Uterus (tissue), 7 donors: ENCODE results near the genes ABCC2, ERLIN1 and SCD.

DNA sequence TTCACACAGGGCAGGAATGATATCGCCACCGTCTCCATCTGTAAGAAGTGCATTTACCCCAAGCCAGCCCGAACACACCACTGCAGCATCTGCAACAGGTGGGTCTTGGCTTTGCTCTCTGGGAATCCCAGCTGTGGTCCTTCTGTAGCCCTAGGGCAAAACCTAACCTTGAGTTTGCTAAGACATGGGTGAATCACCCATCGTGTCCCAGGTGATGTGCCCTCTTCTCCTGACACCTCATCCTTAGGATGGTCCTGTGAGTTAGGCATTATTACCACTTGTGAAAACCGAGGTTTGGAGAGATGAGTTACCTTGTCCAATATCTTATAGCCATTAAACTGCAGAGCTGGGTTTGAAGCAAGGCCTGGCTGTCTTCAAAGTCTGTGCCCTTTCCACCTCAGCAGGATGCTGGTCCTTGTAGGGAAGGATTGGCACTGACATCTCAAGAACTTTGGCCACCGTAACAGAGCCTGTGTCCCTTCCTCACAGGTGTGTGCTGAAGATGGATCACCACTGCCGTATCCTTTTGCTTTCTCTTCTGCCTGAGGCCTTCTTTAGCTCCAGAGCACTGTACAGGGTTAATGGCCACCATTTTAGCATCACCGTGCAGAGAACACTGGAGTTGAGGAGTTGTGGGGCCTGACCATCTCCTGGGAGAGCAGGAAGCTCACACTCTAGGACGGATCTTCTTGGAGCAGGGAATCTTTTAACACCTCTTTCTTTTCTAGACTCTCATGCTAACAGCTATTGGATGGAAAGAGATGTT, 6.6 kb downstream of the ZDHHC16 start:
- PRO-cap, 4 experiments = no peak in any of the 4 experiments
- RAMPAGE, long total RNA, 2 experiments = no peak in any of the 2 experiments
- RRBS = no CpG with 5 or more reads among the region's 9 CpGs

- PRO-cap, 4 experiments = peak in 4 of 4 experiments; most common plus-strand start chr10:97596935 (in 3); most common minus-strand start chr10:97596685 (in 3)
- RAMPAGE, long total RNA, 2 experiments = no peak in any of the 2 experiments
- RRBS = no CpG with 5 or more reads among the region's 10 CpGs
These were observed 6.9 kb downstream of the C10orf62 start for GRCh38 chr10:97596050-97597215.

GRCh38 chr10:97601778-97602439, 12.4 kb downstream of the C10orf62 start:
- PRO-cap, 4 experiments = no peak in any of the 4 experiments
- RAMPAGE, long total RNA, 2 experiments = no peak in any of the 2 experiments
- RRBS = no CpG with 5 or more reads among the region's 18 CpGs

DNA sequence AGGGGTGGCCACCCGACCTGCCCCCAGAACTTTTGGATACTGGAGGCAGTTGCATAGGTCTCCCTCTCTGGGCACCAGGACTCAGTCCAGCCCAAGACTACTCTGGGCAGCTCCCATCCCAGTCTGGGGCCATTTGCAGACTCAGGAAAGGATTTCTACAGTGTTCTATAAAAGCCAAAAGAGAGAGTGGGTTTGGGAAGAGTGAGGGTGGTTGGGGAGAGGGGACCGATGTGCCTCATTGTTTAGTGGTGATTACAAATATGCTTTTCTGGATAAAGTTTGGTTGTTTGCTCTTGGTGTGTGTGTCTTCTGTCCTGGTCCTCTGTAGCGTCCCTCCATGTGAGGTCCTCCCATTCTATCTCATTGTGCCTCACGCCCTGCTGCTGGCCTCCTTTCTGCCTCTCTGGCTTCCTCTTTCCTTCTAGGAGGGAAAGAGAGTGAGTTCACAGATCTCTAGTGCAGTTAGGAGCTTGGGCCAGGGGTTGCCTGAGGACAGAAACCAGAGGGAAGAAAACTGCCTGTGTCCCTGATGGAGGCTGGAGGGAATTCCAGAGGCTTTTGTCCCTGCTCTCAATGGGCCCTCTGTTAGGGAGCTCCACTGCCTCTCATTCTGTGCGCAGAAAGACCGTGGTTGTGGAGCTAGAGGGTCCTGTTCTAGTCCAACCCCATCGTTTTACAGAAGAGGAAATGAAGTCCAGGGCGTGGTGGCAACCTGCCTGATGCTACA, 4.5 kb downstream of the MARVELD1 start:
- PRO-cap, 4 experiments = no peak in any of the 4 experiments
- RAMPAGE, long total RNA, 2 experiments = no peak in any of the 2 experiments
- RRBS = no CpG with 5 or more reads among the region's 8 CpGs

GRCh38 chr10:97718581-97719303, 5.2 kb downstream of the MARVELD1 start:
- PRO-cap, 4 experiments = peak in 2 of 4 experiments; most common minus-strand start chr10:97718746 (in 1)
- RAMPAGE, long total RNA, 2 experiments = no peak in any of the 2 experiments
- RRBS = no CpG with 5 or more reads among the region's 10 CpGs

- PRO-cap, 4 experiments = peak in 2 of 4 experiments; most common plus-strand start chr10:97788964 (in 2)
- RAMPAGE, long total RNA, 2 experiments = no peak in any of the 2 experiments
- RRBS = 25% methylated on average over 5 of the region's 19 CpGs
These were observed 17.0 kb upstream of the SFRP5 start for GRCh38 chr10:97788625-97789399.

GRCh38 chr10:98391427-98391990, 23.5 kb downstream of the PYROXD2 start:
- PRO-cap, 4 experiments = no peak in any of the 4 experiments
- RAMPAGE, long total RNA, 2 experiments = no peak in any of the 2 experiments
- RRBS = 18% methylated on average over 4 of the region's 9 CpGs

- PRO-cap, 4 experiments = peak in 2 of 4 experiments; most common plus-strand start chr10:98446341 (in 2)
- RAMPAGE, long total RNA, 2 experiments = no peak in any of the 2 experiments
- RRBS = no CpG with 5 or more reads among the region's 17 CpGs
These were observed 802 bp downstream of the HPS1 start for GRCh38 chr10:98445857-98446408.

DNA sequence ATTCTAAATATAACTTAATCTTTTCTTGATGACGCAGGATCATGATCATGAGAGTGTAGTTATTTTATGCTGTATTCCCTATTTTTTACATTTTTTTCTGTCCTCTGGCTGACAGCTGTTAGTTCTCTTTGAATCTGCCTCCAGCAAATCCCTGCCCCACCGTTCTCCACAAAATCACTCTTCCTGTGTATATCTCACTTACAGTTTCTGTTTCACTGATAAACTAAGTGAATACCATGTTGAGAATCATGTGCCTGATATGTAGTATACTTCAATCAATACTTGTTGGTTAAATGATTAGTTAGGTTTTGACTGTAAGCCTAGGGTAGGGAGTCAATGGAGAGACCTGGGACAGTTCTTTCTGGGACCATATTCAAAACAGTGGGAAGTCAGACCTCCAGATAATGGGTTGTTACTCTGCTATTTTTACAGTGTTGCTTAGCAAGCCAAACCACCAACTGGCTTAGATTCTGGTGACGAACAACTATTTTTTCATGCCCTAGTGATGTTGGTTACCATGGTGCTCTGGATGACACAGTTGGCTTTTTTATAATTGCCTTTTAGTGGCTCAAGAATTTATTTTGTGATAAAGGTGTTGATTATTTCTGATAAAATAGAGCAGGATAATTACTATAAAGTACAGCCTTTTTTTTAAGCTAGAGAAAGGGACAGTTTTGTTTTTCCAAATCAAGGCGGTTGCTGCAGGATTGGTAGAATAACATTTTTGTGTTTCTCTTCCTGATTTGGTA, 12.9 kb downstream of the CNNM1 start:
- PRO-cap, 4 experiments = no peak in any of the 4 experiments
- RAMPAGE, long total RNA, 2 experiments = no peak in any of the 2 experiments
- RRBS = no CpG with 5 or more reads among the region's 4 CpGs

DNA sequence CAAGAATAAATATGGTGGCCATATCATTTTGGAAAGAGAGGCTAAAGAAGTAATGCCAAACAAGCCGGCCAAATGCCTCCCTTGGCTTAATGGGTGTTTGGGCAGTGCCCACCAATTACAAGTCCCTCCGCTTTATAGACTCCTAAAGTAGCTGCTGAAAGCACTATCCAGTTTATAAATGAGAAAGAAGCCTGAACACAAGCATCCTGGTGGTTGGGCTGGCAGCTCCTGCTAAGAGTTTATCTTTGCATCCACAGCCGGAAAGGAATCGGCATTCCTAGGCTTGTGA, 13.1 kb upstream of the NKX2-3 start:
- PRO-cap, 4 experiments = no peak in any of the 4 experiments
- RAMPAGE, long total RNA, 2 experiments = no peak in any of the 2 experiments
- RRBS = 6% methylated on average over 2 of the region's 4 CpGs

GRCh38 chr10:99529877-99530415, 2.8 kb upstream of the NKX2-3 start:
- PRO-cap, 4 experiments = no peak in any of the 4 experiments
- RAMPAGE, long total RNA, 2 experiments = no peak in any of the 2 experiments
- RRBS = 7% methylated on average over 2 of the region's 30 CpGs

DNA sequence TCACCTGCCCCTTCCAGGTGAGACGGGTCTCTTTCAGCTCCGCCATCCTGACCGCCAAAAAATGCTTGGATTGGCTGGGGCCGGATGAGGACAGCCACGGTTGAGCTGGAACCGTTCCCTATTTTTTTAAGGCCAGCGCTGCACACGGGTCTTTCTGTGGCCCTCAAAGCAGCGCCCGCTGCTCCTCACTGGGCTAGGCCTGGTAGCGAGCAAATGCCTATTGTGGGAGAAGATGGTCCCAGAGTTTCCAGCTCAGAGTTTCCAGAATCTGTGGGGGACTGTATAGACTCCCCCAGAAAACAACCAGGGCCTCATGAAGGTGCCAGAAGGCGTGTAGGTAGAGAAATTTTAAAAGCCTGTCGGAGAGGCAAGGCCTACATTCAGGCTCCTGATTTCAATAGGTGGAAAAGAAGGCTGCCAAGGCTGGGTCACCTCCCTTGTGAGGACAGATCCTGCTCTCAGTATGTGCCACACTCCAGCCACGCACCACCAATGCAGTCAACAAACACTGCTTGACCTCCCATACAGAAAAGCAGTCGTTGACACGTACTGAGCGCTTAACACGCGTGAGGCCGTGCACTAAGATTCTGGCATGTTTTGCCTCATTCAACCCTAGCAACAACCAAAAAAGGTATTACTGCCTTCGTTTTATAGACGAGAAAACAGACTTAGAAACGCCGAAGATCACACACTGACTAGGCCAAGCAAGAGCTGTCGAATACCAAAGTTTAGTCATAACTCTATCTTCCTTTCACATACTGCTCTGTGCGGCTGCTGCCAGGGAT, 1.1 kb upstream of the NKX2-3 start:
- PRO-cap, 4 experiments = no peak in any of the 4 experiments
- RAMPAGE, long total RNA, 2 experiments = no peak in any of the 2 experiments
- RRBS = no CpG with 5 or more reads among the region's 26 CpGs

DNA sequence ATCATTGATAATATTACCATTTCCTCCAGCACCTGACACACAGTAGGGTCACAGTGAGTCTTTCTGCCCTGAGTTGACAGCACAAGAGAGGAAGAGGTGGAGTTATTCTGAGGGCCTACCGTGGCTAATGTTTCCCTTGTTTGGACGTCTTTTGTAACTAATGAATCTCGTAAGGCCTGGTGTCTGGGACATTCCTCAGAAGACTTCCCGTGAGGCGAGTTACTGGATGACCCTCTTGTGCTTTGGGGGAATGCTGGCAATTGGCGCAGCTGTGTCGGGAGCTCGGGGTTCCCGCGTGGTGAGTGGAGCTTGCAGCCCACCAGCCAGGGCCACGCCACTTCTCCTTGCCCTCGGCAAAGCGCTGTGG, 36.1 kb downstream of the SLC25A28 start:
- PRO-cap, 4 experiments = no peak in any of the 4 experiments
- RAMPAGE, long total RNA, 2 experiments = no peak in any of the 2 experiments
- RRBS = no CpG with 5 or more reads among the region's 13 CpGs

GRCh38 chr10:99610552-99611524, 9.4 kb downstream of the SLC25A28 start:
- PRO-cap, 4 experiments = no peak in any of the 4 experiments
- RAMPAGE, long total RNA, 2 experiments = no peak in any of the 2 experiments
- RRBS = 67% methylated on average over 3 of the region's 18 CpGs

GRCh38 chr10:99656503-99657069, 2.7 kb upstream of the ENTPD7 start:
- PRO-cap, 4 experiments = no peak in any of the 4 experiments
- RAMPAGE, long total RNA, 2 experiments = no peak in any of the 2 experiments
- RRBS = no CpG with 5 or more reads among the region's 1 CpG

DNA sequence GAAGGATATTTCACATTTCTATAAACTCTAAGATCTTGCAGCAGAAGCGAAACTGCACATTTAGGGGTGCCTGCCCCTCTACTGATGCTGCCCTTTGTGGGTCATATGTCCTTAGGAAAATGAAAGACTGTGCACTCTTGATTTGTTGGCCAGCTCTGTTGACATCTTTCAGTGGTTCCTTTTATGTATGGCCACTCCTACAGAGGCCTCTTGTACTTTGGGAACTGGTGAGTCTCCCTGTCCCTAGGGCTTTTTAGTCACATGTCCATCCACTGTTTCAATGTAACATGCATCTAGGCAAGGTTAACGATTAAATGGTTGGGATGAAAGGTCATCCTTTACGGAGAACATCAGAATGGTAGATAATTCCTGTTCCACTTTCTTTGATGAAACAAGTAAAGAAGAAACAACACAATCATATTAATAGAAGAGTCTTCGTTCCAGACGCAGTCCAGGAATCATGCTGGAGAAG, at the start of gene ABCC2:
Gene ABCC2, plus strand, starts transcription at position 256 of the 472 bp plus-strand sequence.
- PRO-cap, 4 experiments = no peak in any of the 4 experiments
- RAMPAGE, long total RNA, 2 experiments = no peak in any of the 2 experiments
- RRBS = no CpG with 5 or more reads among the region's 5 CpGs

DNA sequence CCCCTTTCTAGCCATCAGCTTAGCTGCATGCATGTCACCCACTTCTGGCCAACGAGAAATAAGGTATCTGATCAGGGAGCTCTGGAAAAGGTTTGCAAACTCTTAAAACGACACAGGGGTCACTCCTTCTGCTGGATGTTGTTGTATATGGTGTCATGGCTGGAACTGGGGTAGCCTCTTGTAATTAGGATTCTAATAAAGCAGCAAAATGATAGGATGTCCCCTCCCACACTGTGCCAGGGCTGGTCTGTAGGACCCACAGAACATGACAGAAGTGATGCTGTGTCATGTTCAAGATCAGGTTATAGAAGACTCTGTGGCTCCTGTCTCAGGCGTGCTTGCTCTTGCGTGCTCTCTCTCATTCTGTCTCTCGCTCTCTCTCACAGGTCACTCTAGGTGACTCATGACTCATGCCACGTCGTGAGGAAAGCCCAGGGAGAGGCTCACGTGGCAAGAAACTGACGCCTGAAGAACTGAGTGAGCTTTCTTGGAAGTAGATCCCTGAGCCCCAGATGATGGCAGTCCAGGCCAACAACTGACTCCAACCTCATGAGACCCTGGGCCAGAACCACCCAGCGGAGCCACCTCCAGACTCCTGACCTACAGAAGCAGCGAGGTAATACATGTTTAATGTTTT, 103.4 kb downstream of the DNMBP start:
- PRO-cap, 4 experiments = peak in 2 of 4 experiments; most common plus-strand start position 496 of the sequence (in 1); most common minus-strand start position 365 of the sequence (in 2)
- RAMPAGE, long total RNA, 2 experiments = no peak in any of the 2 experiments
- RRBS = no CpG with 5 or more reads among the region's 11 CpGs

GRCh38 chr10:100185223-100186273, at the start of gene ERLIN1:
Gene ERLIN1, minus strand, starts transcription at chr10:100186029.
- PRO-cap, 4 experiments = peak in 4 of 4 experiments; most common plus-strand start chr10:100186126 (in 2); most common minus-strand start chr10:100186029 (in 3)
- RAMPAGE, long total RNA, 2 experiments = start-site peak on the plus strand in 1 of 2 experiments, at chr10:100186088-100186182 at its widest, 9 reads per replicate; start-site peak on the minus strand in 1 of 2 experiments, at chr10:100185930-100186011 at its widest, 97 reads per replicate
- RRBS = 1% methylated on average over 21 of the region's 69 CpGs

GRCh38 chr10:100285343-100285799, 1.1 kb downstream of the BLOC1S2 start:
- PRO-cap, 4 experiments = no peak in any of the 4 experiments
- RAMPAGE, long total RNA, 2 experiments = no peak in any of the 2 experiments
- RRBS = no CpG with 5 or more reads among the region's 13 CpGs

GRCh38 chr10:100346762-100347636, at the start of gene SCD:
Gene SCD, plus strand, starts transcription at chr10:100347233.
- PRO-cap, 4 experiments = peak in 4 of 4 experiments; most common plus-strand start chr10:100347110 (in 4); most common minus-strand start chr10:100346941 (in 4)
- RAMPAGE, long total RNA, 2 experiments = start-site peak on the plus strand in 1 of 2 experiments, at chr10:100347105-100347366 at its widest, 12 to 16 reads per replicate
- RRBS = 3% methylated on average over 12 of the region's 78 CpGs